CD14-positive monocyte (primary cell): Measurements from ENCODE around the gene C10orf90.

- CAGE, long polyA plus RNA, result no peak
Observed at GRCh38 chr10:124625971-124626253, 118.3 kb downstream of the FAM53B start.

DNA sequence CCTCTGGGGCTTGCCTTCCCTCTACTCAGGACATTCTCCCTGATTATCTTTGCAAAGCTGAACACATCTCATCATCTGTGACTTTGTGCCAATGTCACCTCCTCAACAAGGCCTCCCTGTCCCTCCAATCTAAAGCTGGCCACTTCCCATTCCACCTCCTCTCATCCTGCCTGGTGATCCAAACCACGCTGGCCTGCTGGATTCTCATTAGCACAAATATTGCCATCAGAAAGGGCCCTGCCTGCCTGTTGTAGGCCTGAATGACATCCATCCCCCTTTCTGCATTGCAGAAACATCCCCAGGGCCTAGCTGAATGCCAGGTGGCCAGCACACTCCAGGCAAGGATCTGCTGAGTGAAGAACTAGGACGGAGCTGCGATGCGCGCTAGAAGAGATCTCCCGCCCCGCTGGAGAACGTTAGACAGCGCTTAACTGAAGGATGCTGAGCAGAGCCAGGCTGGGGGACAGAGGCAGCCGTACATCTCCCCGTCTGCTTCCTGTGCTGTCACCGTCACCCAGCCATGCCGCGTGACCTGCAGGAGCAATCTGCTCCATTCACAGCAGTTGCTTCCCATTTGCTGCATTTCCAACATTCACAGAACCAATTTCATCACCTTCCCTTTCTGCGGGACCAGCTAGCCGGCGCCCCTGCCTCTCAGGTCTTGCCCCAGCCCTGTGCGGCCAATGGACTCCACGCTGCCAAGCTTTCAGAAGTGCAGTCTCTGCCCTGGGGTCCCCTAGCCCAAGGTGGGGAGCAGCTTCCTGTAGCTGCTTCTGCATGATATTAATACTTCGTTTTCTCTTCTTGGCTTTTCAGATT is 73.3 kb downstream of the FAM53B start:
- CAGE, long polyA plus RNA, result no peak

- CAGE, long polyA plus RNA, result no peak
Observed at GRCh38 chr10:124864302-124865208, 62.9 kb downstream of the ABRAXAS2 start.

DNA sequence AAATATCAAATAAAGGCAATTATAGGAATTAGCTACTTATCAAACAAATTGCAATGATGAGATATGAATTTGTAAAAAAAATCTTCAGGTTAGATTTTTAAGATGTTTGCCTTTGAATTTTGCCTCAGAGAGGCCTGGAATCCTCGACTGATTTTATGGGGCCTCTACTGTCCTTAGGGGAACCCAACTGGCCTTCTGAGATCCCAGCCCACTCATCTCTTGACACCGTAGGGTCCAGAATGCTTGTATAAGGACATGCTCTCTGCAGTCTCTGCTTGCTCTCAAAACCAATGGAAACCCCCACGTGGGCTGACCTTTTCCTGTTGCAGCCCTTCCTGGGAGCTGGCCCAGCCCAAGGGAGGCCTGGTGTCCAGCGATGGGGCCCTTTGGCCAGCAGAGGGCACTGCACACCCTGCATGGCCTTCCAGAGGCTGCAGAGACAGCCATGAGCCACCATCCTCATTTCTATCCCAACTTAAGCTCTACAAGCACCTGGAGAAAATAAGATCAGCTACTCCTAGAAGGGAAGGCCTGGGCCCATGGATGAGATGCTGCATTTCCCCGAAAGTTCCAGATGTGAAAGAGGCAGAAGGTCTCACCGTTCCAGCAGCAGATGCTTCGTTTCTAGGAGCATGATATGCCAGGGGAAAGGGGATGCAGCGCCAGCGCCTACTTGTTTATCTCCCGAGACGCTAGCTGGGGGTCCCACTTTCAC is 20.1 kb upstream of the CTBP2 start:
- CAGE, long polyA plus RNA, result no peak

DNA sequence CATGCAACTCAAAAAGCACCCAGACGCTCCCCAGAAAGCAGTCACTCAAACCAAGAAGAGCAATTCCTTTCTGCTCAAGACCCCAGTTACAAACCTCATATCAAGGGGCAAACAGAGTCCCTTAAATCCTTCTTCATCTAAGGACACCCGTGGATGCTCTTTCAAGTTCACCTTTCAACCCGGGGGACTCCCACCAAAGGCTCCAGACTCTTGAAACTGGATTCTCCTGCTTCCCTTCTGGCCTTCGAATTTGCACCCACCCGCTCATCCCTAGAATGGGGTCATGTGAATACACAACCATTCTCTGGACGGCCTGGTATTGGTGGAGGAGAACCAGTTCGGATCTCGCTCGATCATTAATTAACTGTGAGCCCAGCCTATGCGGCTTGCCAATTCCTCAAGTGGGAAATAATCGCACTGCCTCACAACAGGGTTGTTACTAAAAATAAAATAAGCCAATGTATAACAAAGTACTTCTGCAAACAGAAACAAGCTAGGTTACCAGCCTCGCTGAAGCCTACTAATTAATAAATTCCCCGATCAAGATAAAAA is 116.2 kb upstream of the CTBP2 start:
- CAGE, long polyA plus RNA, result no peak

DNA sequence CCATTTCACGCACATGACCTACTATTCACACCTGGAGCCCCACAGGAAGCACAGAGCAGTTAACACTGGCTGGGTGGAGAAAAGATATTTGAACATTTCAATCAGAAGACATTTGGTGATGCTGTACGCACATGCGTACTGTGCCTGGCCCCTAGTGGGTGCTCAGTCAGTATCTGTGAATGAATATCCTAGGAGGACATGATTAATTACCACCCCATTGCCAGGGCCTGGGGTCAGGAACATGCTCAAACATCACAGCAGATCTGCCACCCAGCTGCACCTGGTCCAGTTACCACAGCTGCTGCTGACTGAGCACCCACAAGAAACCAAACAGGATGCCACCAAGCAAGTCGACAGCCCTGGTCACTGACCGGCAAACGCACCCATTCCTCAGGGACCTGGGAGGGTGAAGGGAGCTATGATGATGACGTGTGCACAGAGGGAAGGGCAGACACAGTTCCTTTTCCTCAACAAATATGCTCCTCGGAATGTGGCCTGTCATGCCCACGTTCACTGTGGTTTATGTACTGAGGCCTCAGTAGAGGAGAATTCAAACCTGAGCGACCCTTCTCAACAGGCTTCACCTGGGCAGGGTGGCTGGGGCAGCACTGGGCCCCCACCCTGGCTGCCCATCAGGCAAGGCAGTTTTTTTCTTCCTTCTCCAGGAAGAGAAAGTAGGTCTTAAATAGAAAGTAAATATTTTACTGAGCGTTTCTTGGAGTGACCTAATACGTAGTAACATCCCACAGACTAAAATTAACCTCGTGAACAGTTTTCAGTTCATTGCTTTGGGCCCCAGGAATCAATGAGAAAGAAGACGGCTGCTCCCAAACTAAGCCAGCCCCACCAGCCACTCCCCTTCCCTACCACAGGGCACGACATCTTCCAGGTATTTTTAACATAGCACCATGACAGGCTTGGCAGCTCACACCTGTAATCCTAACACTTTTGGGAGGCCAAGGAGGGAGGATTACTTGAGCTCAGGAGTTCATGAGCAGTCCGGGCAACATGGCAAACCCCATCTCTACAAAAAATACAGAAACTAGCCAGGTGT is 119.2 kb upstream of the CTBP2 start:
- CAGE, long polyA plus RNA, result no peak

DNA sequence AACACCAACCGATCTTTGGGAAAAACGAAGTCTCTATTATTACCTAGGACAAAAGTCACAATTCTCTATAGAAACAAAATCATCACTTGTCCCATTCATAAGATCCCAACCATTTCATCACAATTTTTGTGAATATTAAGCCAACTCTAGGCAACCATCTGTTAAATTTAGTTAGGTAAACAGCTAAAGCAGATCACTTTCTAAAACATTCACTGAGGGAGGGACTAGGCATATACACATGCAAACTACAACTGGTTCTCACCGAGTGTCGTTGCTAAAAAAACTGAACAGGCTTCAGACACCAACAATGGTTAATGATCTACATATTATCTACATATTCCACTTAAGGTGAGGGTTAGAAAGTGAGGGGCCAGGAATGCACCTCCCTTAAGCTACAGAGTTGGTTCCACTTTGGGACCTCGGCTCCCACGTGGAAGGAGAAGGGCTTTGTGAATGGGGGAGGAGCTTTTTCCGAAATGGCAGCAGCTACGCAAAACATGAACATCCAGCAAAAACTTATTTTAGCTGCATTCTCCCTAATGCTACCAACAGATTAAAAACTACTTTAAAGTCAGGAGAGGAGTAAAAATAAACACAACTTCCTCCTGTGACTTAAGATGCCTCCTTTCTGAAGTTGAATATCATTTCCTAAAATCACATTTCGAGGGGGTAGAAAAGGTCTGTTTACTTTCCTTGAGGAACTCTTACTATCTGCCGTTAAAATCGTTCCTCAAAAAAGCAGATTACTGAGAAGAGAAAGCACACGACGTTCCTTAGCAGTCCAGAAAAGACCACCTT is 126.7 kb upstream of the CTBP2 start:
- CAGE, long polyA plus RNA, result no peak

DNA sequence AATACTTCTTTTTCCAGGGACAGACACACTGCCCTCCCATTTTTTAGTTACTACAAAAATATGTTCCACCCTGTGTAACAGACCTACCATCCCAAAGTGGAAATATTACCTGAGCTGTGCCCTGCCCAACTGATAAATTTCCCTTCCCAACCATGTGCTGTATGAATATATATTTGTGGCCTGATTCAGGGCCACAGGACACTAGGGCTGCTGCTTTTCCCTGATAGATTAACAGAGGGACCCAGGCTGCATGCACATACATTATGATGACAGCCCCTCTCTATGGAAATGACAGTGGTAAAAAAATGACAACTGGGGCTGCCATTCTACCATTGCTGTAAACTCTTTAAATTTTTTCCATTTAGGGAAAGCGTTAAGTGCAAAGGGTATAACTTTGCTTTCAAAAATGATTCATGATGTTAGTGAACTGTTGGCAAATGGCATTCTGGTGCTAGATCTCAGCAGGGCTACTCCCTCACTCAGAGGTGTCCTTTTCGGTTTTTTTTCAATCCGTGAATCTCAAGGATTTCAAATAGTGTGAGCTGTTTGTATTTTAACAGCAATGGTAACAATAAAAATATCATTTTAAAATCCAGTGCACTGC is 128.3 kb upstream of the CTBP2 start:
- CAGE, long polyA plus RNA, result no peak

DNA sequence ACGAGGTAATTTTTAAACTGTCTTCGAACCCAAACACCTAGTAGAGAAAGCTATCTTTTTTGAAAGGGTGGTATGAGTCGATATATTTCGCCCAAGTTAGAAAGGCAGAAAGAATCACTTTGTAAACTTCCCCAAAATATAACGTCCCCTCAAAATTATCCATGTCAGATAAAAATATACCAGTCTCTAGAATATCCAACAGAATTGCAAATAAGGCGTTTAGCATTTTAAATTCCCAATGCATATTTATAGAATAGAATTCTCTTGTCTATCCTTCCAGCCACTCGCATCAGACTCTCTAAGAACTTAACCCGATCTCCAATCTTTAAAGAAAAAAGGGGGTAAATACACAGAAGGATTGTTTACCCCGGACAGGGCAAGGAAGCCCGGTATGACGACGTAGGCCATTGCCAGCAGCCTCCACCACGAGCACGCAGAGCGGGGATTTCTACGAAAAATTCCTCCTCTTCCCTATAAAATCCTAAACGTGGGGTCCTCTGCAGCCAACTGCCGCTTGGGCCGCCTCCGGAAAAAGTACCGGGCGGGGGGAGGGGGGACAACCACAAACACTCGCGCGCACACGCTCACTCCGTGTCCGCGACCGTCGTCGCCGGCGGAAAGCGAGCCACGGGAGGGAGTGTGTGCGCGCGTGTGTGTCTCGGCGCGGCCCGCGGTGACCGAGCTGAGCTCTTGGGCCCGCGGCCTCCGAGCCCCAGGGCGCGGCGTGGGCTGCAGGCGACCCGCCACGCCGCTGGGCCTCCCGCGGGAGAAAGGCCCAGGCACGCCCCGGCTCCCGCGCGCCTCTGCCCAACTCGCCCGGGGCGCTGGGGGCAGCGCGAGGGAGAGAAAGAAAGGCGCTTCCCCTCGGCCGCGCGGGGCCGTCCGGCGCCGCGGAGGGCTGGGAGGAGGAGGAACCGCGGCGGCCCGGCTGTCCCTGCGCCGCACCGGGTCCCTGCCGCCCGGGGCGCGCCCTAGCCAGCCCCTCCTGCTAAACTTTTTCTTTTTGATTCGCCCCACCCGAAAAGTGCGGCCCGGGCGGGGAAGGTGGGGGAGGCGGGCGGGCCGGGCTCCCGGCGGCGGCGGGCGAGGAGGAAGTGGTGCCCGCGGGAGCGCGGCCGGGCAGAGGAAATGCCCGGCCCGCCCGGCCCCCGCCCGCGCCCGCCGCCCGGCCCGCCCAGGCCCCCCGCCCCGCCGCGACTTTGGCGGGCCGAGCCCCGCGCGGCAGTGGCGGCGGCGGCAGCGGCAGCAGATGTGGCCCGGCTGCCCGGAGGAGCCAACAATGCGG is 130.8 kb upstream of the CTBP2 start:
- CAGE, long polyA plus RNA, result no peak

DNA sequence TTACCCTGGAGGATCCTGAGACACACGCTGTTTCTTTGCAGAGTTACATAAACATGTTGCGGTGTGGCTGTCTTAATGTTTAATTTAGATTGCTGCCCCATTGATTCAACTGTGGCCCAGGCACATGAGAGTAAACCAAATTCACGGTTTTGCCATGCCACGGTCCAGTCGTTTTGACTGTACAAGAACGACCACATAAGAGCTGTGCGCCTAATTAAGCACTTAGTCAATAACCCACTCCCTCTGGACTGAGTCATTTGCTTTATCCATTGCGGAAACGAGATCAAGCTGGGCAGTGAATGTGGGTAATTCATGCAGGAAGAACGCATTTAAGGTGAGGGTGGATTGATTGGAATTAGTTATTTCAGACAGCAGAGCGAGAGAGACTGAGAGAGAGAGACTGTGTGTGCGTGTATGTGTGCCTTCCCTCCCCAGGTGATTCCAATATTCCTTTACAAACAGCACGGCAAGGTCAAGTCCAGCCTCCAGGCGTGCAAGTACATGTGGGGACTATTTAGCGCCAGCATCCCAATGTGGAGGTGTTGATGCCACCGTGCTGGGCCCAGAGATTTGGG is 8.3 kb upstream of the TEX36 start:
- CAGE, long polyA plus RNA, result no peak

- CAGE, long polyA plus RNA, result no peak
Observed at GRCh38 chr10:125843591-125844562, 20.5 kb downstream of the BCCIP start.

DNA sequence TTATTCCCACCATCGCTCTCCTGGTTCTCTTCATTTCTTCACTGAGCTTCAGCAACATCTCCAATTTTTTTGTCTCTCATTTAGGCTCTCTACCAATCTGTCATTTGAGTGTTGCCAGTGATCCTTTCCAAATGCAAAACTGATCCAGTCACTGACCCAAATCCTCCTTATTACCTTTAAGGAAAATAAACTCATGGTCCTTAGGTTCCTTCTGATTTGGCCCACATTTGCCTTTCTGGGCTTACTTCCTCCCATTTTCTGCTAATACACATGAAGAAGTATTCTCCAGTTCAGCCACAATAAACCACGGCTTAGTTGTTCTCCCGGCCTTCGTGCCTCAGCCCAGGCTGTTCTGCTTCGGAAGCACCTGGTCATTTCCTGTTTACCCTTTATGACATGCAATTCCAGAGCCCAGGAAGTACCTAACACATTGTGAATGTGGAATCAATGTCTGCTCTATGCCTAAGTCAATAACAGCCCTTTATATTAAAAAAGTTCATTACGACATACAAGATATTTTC is 4.1 kb upstream of the FANK1 start:
- CAGE, long polyA plus RNA, result no peak

DNA sequence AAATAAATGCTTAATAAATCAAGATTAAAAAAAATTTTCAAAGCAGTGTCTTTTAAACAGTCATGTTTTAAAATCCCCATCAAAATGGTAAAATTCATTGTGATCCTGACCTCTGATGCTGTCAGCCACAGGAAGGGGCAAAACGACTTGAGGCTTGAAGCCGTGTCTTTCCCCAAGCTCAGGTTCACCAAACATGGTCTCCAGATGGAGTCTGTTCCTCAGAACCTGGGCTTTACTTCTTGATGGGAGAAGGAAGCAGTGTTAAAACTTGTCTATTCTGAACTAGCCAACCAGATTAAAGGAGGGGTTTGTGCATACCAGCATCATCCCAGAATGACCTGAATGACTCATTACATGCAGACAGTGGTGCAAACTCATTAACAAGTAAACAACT is 6.6 kb downstream of the FANK1 start:
- CAGE, long polyA plus RNA, result no peak

DNA sequence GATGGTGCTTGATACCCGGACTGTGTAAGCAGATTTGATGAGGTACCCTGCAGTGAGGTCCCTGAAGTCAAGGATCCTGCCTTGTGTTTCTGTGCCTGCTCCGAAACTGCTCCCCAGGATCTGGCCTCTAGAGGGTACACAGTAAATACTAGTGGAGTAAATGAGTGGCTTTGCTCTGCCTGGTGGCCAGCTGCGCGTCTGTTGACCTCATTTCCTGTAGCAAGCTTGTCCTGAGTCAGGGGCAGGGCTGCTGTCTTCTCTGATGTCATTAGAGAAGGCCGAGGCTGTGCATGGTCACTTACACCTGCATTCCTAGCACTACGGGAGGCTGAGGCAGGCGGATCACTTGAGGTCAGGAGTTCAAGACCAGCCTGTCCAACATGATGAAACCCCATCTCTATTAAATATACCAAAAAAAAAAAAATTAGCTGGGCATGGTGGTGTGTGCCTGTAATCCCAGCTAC is 191.8 kb downstream of the FANK1 start:
- CAGE, long polyA plus RNA, result no peak

GRCh38 chr10:126670086-126670758 is at the start of gene C10orf90:
Gene C10orf90, minus strand, starts transcription at chr10:126670693.
- CAGE, long polyA plus RNA, result no peak

DNA sequence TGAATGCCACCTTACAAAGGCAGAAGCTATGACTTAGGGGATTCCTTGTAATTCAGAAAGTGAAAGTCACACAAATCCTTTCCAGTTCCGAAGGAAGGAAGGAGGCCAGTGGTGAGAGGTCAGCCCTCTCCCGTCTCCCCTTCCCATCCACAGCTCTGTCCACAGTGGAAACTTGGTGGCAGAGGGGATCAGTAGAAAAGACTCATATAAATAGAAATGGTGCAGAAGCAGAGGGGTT is 14.9 kb upstream of the NPS start:
- CAGE, long polyA plus RNA, result no peak

DNA sequence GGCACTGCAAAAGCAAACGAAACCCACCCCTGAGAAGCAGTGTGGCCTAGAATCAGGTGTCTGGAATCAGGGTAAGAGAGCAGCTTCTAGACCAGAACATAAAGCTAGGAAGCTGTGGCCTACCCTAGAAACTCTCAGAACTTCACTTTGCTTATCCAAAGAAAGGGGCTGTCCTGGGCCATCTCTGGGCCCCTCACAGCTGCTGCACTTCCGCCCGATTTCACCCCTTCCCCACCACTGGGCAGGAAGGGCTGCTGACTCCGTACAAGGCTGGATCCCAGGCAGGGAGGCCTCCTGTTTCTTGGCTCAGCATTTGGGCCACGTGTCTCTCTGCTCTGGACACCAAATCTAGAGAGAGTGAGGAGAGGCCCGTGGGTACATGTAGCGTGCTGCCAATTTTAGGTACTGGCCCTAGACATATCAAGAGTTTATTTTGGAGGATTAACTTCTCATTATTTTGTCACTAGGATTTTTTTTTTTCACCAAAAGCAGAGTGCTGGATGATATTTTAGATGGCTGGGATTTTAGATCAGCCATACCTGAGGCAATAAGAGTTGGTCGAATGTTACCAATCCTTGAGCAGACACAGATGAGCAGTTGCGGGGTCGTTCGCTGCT is 4.6 kb downstream of the PTPRE start:
- CAGE, long polyA plus RNA, result no peak

DNA sequence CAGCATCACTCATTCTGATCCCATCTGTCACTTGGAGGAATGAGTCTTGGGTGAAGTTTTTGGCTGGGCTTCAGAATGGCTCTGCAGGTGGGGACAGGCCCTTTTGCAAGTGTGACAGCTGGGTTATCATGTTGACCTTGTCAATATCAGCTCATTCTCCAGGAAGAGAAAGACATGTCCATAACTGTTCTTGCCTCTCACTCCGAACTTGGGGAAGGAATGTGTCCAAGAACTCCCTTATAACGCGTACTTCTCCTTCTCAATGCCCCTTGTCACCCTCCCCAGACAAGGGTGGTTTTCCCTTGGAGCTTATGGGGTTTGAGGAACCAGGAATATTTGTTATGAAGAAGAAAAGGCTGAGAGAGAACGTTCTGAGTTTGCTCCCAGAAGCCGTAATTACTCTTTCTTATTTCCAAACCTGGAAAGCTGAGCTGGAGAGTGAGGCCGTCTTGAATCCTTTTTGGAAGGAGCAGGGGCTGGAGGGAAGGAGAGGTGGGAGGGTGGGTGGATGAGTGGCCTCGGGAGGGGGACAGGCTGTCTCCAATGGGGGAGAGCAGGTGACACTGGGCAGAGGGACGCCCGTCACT is 77.4 kb downstream of the MKI67 start:
- CAGE, long polyA plus RNA, result no peak

- CAGE, long polyA plus RNA, result start-site peak on the minus strand at chr10:128049705-128049750, 18 and 19 reads in 2 replicates
Observed at GRCh38 chr10:128049504-128050659, 76.3 kb downstream of the MKI67 start.

GRCh38 chr10:128065177-128065482 is 61.1 kb downstream of the MKI67 start:
- CAGE, long polyA plus RNA, result no peak